Duodenum (tissue), 1 donor: ENCODE measurements around a stretch of chr9.

GRCh38 chr9:71739809-71740638 is 28.3 kb downstream of the CEMIP2 start:
- PRO-cap, result unidirectional peak, minus-strand start at chr9:71740390

DNA sequence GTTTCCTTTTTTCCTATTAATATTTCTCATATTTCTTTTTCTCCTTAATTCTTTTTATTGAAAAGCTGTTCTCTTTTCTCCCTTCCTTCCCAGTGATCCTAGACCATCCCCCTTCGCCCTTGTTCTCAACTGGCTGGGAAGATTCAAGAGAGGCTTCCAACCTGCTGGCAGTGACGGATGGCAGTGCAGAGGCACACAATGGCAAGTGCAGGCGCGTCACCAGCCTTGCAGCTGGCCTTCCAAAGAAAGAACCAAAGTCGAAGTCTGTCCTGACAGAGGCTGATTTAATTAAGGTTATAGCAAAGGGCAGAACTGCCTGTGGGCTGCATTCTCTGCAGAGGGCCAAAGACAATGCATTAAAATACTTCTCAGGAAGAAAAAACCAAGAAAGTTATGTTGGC is 7.4 kb downstream of the CEMIP2 start:
- PRO-cap, result no peak

GRCh38 chr9:71763069-71763343 is 5.3 kb downstream of the CEMIP2 start:
- PRO-cap, result no peak

- PRO-cap, result bidirectional peak, plus-strand start at chr9:71769046, minus-strand start at chr9:71768890; unidirectional peak, plus-strand start at chr9:71769340; bidirectional peak, plus-strand start at chr9:71769594, minus-strand start at chr9:71769466
Measured at GRCh38 chr9:71768990-71770191, 1.1 kb upstream of the CEMIP2 start.

DNA sequence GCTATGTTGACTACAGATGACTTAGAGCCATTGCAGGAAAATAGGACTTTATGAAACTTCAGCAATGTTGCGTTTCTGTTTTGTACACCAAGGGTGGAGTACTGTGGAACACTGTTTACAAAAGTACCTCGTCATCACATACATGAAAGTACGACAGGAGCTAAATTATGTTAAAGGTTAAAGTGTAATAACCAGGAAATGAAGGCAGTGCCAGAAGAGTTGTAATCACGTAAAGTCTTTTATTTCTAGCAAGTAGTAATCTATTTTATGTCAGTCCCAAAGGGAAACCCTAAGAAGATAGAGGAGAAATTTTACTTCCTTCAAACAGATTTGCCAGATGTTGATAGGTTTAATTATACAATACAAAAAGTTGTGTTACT is 50.9 kb downstream of the C9orf85 start:
- PRO-cap, result no peak

DNA sequence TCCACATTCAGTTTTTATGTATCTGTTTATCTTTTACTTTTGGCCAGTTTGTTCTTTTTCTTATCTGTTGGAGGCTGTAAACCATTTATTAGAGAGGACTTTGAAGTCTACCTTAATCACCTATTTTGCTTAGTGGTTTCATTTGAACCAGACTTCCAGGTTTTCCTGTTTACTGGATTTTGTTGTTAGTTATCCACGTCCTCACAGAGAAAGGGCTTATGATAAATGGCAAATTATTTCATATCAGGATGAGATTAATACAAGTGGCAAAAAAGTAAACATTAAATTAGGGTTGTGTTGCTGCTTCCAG is 21.4 kb upstream of the GDA start:
- PRO-cap, result no peak

GRCh38 chr9:72128549-72128939 is 20.7 kb upstream of the GDA start:
- PRO-cap, result no peak

GRCh38 chr9:72315560-72316344 is 49.3 kb downstream of the ZFAND5 start:
- PRO-cap, result no peak

- PRO-cap, result no peak
Measured at GRCh38 chr9:72424034-72424667, 59.1 kb upstream of the ZFAND5 start.

DNA sequence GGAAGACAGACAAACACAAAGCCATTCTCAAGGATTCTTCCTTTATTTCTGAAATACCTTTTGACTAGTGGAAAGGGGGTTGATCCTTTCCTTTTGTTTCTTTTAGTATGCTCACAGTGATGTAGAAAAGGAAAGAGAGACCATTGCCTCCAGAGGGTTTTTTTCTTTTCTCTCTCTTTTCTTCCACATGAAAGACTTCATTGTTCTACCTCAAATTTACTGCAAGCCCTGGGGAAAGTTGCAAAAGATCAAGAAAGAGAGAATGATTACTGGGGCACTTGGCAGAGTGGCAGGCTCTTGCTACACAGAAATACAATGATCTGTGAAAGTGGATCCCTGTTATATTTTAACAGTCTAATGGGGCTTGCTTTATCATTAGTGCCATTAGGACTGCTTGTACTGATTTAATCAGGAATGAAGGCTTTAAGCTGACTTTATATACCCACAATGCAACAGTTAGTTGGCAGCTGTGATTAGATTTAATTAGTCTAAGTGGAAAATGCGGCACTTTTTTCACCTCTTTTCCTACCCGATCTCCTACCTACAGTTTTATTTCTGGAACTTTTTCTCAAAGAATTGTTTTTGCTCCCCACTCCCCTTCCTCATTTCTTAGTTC is 66.2 kb upstream of the TMC1 start:
- PRO-cap, result no peak

DNA sequence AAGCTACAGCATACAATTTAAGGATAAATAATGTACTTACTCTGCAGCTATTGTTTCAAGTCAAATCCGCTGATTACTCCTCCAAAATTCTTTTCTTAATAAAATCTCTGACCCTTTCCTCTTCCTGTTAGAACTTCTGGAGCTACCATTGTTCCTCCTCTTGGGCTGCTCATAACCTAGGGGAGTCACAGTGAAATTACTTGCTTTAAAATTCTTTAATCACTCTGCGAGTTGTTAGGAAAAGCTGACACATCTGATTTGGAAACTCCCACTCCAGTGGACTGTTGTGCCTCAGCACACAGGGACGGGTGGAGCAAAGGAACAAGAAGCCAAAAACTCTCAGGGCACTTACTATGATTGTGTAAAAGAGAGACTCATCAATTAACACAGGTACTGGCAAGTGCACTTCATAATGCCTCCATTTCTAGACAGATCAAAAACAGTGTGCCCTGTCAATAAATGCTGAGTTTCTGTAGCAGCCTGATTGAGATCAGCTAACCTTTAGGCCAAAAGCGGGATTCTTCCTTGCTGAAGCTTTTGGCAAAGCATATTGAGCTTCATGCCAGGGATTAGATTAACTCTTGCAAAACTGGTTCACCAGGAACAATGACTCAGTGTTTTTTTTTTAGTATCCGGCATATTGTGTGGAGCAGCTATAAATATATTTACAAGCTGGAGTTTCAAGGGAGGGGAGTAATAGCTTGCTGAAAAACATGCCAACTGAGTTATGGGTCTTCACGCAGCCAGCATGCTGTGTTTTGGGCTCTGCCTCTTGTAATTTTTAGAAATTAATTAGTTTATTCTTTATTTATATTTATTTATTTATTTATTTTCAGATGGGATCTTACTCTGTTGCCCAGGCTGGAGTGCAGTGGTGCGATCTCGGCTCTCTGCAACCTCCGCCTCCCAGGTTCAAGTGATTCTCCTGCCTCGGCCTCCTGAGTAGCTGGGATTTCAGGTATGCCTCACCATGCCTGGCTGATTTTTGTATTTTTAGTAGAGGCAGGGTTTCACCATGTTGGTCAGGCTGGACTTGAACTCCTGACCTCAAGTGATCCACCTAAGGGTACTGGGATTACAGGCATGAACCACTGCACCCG is 56.0 kb downstream of the TMC1 start:
- PRO-cap, result no peak

DNA sequence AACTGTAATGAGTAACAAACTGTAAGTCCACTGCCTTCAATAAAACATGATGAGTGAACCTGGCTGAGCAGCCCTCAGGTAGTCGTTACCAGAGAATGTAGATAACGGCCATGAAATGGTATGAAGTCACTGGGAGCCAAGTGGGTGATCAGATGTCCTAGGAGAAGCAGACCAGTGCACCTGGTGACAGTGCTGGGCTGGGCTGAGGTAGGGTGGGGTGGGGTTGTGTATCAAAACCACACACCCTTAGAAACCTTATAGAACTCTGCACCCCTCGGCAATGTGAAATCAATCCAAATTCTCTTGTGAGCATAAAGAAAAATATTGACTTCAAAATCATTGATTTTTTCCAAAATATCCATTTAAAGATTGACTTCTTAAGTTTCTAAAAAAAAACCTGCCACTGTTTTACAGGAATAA is 203.5 kb downstream of the ALDH1A1 start:
- PRO-cap, result no peak

DNA sequence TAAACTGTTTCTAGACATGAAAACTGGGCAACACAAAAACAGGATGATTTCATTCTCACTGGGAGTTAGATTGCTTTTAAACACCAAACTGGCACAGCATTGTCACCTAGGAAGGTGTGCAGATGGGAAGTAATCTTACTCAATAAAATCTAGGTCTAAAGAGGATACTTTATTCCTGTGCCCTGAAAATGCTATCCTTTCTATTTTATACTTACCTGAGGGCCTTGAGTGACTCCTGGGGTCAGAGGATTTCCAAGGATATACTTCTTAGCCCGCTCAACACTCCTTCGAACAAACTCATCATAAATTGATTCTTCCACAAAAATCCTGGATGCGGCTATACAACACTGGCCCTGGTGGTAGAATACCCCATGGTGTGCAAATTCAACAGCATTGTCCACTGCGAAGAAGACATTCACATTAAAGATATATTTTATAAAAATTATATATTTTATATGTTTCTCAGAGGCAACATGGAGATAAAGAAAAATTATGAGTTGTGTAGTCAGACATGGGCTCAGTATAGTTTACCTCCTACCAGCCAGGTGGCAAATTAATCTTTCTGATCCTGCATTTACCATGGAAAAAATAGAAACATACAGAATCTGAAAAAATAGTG is 36.0 kb downstream of the ALDH1A1 start:
- PRO-cap, result no peak

DNA sequence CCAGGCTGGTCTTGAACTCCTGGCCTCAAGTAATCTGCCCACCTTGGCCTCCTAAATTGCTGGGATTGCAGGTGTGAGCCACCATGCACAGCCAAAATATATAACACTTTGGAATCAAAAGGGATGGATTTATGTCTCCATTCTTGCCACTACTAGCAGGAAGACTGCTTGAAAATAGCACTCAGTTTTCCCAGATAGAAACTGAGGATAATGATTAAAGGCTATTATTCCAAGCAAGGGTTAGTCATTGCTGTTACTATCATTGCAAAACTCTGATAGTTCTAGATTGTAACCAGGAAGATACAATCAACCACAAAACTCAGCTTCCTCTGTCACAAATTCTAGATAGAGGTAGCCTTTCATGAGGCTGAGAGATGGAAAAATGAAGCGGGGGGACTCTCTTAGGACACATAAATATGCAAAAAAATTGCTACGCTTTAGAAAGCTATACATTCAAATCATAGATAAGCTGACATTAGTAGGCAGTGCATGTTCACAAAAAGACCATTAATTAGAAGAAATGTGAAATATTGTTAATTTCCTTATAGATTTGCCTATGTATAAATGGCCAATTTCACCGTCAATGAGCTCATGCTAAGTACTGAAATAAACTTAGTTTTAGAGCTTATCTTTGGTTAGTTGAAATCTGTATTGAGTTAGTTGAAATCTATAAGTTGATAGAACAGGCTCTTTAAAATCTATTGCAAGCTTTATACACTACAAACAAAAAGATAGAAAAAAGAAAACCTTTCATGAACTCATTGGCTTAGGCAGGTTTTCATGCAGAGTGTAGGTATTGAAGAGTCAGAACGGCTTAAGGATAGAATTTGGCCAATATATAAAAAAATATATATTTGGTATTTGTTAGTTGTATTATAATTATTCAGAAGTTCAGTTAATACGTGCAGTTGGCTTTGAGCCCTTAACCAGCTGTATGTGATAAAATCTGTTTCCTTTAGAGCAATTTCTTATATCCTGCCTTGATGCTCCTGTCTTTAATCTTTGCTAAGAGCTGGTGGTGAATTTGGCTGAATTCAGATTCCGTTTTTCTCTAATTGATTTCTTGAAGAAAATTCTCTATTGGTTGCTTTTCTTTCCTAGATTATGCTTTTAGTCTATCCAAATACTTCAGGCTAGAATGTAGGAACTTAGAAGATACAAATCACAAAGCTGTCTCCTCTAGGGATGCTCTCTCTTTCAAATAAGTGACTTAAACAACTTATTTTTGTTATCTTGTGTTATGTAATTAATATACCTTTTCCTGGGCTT is 3.4 kb downstream of the ANXA1 start:
- PRO-cap, result no peak

DNA sequence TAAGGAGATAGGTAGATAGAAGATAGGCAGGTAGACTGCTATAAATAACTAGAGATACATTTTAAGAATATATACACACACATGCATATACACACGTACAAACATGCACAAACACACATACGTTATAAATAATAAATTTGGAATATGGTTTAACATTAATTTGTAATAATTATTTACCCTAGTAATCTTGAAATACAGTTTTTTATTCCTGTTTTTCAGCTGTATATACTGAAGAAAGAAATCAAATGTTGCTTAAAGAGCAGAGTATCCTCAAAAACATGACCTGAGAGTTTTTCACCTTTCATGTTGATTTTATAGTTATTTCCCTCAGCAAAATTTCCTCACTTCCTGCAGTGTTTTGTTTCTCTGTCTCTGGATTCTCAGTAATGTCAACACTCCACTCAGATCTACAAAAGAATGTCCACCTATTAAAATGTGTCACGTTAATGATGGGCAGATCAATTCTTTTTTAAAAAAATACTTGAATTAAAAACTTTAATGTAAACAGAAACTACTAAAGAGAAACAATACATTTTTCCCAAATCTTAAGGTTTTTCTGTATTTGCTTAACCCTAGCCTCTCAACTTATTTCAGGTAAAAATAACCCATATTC is 398.3 kb downstream of the ANXA1 start:
- PRO-cap, result no peak

DNA sequence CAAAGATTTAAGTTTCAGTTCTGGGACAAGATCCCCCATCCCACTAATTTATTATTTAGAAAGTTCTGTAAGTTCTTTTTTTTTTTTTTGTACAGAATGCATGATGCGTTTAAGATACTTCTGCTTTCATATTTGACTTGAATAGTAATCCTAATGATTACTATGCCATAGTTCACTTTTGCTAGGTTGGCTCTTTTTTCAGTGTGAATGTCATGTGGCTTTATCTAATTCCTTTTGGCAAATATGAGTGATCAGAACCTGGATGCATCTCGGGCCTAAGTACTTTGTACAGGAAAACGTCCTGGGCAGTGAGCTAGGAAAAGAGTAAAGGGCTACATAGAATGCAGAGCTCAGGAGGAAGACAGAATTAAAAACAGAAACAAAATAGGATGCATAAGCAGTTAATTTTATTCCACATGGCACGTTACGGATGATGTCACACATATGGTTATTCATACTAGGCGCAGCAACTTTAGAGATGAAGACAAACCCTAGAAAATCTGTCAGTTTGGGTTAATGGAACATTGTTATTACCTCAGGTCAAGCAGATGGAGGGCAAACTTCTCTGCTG is 445.2 kb downstream of the ANXA1 start:
- PRO-cap, result no peak

- PRO-cap, result no peak
Measured at GRCh38 chr9:73720609-73720912, 568.9 kb downstream of the ANXA1 start.

DNA sequence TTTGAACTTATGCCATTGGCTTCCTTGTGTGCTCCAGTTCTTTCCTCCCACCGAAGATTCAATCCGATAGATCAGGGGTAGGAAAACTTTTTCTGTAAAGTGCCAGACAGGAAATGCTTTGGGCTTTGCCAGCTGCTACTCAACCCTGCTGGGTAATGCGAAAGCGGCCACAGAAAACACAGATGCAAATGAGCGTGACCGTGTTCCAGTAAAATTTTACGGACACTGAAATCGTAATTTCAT is 721 bp downstream of the NMRK1 start:
- PRO-cap, result bidirectional peak, plus-strand start at position 126 of the sequence, minus-strand start at position 147 of the sequence

DNA sequence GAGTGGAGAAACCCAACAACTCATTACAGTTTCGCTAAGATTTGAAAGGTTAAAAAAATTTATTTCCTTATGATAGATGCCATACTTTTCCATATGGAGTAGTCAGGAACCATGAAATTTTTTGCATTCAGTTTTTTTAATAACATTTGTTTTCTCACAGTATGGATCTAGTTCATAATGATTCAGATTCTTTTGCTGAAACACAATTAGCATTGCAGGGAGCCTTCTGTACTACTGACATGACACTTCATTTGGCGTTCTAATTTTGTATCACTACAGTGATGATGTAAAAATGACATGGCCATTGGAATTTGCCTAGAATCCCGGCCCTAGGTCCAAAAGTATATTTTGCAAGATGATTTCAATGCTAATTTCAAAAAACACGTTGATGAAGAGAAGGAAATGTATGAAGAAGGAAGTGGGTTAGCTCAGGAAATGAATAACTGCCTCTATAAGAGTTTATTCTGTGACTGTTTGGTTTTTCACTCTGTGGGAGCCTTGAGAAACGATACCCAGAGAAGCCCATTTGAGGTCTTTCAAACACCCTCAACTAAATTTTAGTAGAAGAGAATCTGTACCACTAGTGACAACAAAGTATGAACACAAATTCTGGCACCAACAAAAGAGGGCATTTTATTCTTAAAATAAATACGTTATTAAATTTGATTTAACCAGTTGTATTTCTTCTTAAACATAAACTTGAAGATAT is 59.3 kb downstream of the OSTF1 start:
- PRO-cap, result no peak

GRCh38 chr9:75267736-75268074 is 179.4 kb downstream of the OSTF1 start:
- PRO-cap, result no peak